Cardiac ventricle fibroblast (primary cell): ENCODE measurements around a stretch of chr3.

DNA sequence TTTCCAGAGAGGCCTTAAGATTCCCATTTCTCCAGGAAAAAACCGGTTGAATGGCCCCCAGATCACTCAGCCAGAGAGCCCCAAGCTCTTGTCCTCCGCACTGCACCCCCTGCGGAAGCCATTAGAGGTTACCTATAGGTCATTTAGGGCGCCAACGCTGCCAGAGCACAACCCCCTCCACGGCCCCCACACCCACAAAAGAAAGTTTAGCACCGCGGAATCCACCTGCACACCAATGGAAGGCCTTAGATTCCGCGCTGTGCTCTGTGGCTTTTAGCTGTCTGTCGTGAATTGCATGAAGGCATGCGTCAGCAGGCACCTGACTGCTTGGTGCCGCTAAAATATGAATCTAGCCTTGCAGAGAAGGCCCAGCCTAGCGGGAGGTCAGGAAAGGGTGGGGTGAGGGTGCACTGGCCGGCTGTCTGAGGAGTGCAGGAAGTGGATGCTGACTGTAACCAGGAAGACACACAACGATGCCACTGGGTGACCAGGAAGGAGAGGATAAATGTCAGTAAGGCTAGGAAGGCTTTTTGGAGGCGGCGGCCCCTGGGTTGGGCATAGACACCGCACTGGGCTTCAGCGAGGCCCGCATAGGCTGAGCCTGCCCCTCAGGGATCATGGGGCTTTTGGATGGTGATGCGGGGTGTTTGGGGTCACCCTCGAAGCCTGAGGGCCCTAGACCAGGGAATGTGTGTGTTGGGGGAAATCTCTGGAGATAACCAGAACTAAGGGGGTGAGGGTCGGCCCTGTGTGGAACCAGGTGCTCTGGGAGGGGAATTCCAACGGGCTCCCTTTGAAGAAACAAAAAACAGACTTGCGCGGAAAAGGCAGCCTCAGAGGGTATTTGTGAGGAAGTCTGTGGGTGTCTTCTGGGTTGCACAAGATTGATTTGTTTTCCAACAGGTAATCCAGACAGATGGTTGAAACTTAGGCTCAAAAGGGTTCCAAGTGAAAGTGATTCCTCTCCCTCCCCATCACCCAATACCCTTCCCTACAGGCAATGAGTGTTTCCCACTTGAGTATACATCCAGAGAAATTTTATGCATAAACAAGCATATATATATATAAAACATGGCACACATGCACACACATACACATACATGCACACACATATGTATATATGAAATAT, 1.1 kb upstream of the NUP210 start:
- RAMPAGE, long total RNA, result no peak

DNA sequence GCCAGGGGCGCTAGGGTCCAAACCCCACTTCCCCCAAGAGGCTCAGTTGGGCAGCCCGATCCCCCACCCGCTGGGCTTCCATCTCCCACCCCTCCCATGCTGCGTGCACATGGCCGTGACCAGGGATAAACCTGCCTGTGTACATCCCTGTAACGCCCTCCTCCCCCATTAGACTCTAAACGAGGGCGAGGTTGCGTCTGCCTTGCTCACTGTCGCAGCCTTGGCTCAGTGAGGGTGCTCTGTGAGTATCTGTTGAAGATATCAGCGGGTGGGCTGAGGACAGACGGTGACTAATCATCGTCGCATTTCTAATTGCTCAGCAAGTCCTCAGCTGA, 25.8 kb downstream of the FBLN2 start:
- RAMPAGE, long total RNA, result no peak

GRCh38 chr3:13712325-13712634, 163.4 kb downstream of the FBLN2 start:
- RAMPAGE, long total RNA, result no peak

DNA sequence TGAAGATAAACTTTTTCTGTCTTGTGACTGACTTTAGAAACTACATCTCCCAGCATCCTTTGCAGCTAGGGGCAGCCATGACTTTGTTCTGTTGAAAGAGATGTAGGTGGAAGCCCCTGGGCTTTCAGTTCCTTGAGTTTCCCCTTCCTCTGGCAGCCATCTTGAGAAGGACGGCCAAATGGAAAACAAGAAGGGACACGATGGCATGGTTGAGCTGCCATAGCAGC, 11.8 kb upstream of the WNT7A start:
- RAMPAGE, long total RNA, result no peak

DNA sequence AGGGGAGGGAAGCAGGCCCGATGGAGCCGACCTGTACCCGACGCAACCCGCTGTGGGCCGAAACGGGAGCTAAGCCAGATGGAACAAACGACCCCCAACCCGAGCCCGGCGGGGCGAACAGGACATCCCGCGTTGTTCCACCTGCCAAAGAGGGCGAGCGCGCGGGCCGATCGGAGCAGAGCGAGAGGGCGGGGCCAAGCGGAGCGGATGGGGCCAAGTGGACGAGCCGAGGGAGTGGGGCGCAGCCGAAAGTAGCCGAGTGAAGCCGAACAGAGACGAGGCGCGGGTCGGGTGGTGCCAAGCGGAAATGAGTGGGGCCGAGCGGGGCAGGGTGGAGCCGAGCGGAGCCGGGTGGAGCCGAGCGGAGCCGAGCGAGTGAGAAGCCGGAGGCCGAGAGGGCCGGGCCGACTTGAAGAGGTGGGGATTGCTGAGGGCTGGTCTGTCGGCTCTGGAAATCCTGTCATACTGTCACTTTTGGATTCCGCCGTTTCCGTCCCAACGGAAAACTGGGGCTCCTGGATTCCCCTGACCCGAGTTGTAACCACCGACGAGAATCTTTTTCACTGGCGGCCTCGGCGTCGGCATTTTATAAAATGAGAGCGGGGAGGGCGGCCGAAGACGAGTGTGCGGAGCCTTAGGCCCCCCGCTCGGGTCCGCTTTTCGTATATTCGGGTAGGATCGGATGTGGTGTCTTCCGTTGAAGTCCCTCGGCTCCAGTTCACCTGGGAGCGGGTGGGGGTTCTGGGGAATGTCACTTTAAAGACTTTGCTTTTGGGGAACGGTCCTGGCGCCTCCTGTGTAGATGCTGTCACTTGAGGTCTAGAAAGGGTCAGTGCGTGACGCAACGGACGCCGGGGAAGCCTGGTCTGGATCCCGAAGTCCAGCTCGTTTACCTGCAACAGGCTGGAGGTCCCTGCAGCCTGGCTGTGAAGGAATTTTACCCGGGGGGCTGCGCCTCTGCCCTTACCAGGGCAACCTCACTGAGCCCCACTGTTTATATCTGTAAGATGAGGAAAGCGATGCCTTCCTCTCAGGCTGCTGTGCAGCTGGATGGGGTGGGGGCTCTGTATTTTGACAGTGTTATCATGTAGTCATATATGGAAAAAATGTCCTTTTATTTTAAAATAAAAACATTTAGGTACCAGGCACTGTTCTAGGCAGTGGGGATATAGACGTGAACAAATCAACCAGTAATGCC, 15.7 kb upstream of the WNT7A start:
- RAMPAGE, long total RNA, result no peak

DNA sequence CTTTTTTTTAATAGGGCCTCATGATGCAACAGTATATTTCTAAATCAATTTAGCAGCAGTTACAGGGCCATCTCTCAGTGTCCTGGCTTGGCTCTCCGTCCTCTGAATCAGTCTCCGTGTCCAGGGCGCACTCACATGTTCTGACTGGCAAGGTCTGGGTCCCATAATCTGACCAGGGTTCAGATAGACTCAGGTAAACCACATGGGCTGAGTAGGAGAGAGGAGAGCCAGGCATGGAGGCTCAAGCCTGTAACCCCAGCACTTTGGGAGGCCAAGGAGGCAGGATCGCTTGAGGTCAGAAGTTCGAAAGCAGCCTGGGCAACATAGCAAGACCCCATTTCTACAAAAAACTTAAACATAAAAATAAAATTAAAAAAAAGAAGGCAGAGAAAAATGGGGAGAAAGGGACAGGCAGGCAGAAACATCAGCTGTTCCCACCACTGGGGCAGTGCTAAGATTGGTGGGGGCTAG, 5.3 kb downstream of the TMEM43 start:
- RAMPAGE, long total RNA, result no peak

GRCh38 chr3:14144141-14145229, 19.6 kb downstream of the TMEM43 start:
- RAMPAGE, long total RNA, result no peak

GRCh38 chr3:14145230-14145596, 20.4 kb downstream of the TMEM43 start:
- RAMPAGE, long total RNA, result no peak

- RAMPAGE, long total RNA, result no peak
Measured at GRCh38 chr3:14202198-14202833, 23.7 kb downstream of the LSM3 start.

GRCh38 chr3:14301513-14302020, 100.8 kb upstream of the SLC6A6 start:
- RAMPAGE, long total RNA, result no peak

GRCh38 chr3:14424232-14424599, 21.8 kb downstream of the SLC6A6 start:
- RAMPAGE, long total RNA, result no peak

GRCh38 chr3:14425807-14426385, 23.5 kb downstream of the SLC6A6 start:
- RAMPAGE, long total RNA, result no peak

- RAMPAGE, long total RNA, result no peak
Measured at GRCh38 chr3:14441598-14442049, 39.2 kb downstream of the SLC6A6 start.

GRCh38 chr3:14453430-14453954, 51.1 kb downstream of the SLC6A6 start:
- RAMPAGE, long total RNA, result no peak

- RAMPAGE, long total RNA, result no peak
Measured at GRCh38 chr3:14460559-14461150, 58.2 kb downstream of the SLC6A6 start.

- RAMPAGE, long total RNA, result no peak
Measured at GRCh38 chr3:14486263-14486722, 53.8 kb downstream of the GRIP2 start.

GRCh38 chr3:14488566-14488894, 51.6 kb downstream of the GRIP2 start:
- RAMPAGE, long total RNA, result no peak

GRCh38 chr3:14524151-14524746, 15.9 kb downstream of the GRIP2 start:
- RAMPAGE, long total RNA, result no peak

DNA sequence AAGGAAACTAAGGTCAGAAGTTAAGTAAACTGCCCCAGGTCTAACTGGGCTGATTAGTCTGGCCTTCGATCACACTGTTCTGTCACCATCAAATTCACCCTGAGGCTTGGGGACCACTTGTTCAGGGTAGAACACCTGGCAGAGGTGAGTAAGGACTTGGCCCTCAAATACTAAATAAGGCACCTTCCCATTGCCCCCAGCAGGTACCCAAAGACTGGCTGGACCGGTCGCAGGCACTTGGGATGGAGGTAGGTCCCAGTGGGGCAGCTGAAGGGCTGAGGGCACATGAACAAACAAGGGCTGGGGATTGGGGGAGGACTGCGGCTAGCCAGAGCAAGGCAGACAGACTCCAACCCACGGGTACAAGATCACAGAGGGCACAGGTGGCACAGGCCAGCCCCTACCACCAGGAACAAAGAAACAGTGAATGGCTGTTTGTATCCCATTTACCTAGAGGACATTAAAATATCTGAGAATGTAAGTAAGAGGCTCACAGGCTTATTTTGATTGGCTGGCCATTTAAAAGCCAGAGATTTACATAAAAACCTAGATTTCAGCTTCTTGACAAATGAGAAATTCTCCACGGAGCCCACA, 1.8 kb downstream of the MRPS25 start:
- RAMPAGE, long total RNA, result no peak

GRCh38 chr3:15064015-15064277, 1.2 kb downstream of the MRPS25 start:
- RAMPAGE, long total RNA, result no peak